LNCaP clone FGC (cell line): ENCODE results near the genes MBOAT2 and TAF1B.

DNA sequence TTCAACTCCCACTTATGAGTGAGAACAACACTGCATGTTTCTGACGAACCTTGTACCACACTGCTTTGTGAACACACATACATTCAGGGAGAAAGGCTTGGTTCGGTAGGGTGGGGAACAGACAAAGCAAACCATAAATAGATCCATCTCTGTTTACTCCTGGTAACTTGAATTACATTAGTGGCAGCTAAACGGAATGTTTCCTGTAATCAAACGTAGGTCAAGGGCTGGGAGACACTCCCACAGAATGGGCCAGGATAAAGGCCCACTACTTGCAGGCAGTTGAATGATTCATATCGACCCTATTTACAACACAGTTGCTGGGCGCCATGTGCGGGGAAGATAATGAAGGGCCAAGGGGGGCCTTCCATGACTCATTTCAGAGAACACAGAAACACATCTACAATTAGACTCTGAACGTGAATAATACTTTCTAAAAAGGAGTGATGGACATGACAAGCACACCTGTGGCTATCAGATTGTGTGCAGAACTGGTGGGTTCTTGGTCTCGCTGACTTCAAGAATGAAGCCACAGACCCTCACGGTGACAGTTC, 56.8 kb upstream of the KIDINS220 start:
- RRBS, 2 experiments, result no CpG with 5 or more reads among the region's 10 CpGs

- RRBS, 2 experiments, result no CpG with 5 or more reads among the region's 3 CpGs
Measured at GRCh38 chr2:8982502-8983105, 20.9 kb downstream of the MBOAT2 start.

- RRBS, 2 experiments, result 1% methylated on average over 38 to 44 of the region's 104 CpGs
Measured at GRCh38 chr2:9003515-9004249, at the start of gene MBOAT2. TSS of gene MBOAT2 (minus strand) at chr2:9003684.

GRCh38 chr2:9212656-9213387, 6.2 kb downstream of the ASAP2 start:
- RRBS, 2 experiments, result 73 to 79% methylated on average over 6 of the region's 19 CpGs

- RRBS, 2 experiments, result no CpG with 5 or more reads among the region's 18 CpGs
Measured at GRCh38 chr2:9262489-9263368, 56.1 kb downstream of the ASAP2 start.

GRCh38 chr2:9296798-9297504, 90.3 kb downstream of the ASAP2 start:
- RRBS, 2 experiments, result no CpG with 5 or more reads among the region's 11 CpGs

- RRBS, 2 experiments, result no CpG with 5 or more reads among the region's 28 CpGs
Measured at GRCh38 chr2:9374473-9375105, 48.7 kb downstream of the ITGB1BP1 start.

DNA sequence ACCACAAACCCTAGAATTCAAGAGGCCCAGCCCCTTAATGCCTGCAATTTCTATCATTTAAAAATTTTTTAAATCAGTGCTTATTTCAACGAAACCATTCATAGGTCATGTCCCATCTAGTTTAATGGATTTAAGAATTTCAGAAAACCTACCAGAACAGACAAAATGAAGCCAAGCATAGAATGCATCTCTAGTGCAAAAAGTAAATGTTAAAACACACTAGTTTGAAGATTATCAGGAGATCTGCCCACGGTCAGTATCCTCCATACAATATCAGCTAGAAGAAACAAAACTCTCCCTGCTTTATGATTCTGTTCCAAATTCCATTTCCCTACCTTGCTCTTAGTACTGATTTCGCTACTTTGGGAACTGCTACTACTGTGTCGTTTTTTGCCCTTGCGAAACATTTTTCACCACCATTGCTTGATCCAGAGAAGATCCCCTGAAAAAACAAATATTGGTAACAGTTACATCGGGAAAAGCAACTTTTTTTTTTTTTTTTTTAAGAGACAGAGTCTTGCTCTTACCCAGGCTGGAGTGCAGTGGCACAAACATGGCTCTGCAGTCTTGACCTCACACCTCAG, 4.9 kb downstream of the ITGB1BP1 start:
- RRBS, 2 experiments, result no CpG with 5 or more reads among the region's 6 CpGs

- RRBS, 2 experiments, result no CpG with 5 or more reads among the region's 4 CpGs
Measured at GRCh38 chr2:9548248-9549055, 7.2 kb downstream of the ADAM17 start.

DNA sequence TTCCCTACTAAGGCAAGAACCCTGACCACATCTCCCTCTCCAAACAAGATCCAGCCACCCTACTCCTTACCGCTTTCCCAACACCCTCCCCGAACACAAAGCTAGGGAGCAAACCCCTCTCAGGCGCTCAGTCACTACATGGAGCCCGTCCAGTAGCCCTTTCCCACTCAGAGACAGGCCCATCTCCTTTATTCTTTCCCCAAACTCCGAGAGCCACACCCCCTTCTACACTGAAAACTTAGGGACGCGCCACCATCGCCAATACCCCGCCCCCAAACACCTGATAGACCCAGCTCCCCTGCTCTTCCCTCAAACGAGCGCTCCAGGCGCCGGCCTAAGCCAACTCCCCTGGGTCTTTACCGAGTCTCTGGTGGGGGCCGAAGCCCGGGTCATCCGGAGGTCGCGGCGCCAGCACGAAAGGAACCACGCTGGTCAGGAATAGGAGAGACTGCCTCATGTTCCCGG, 449 bp downstream of the ADAM17 start:
- RRBS, 2 experiments, result under 1 to 1% methylated on average over 11 of the region's 23 CpGs

GRCh38 chr2:9559299-9559444, 3.5 kb upstream of the ADAM17 start:
- RRBS, 2 experiments, result no CpG with 5 or more reads among the region's 1 CpG

- RRBS, 2 experiments, result no CpG with 5 or more reads among the region's 7 CpGs
Measured at GRCh38 chr2:9712288-9712487, 81.4 kb upstream of the YWHAQ start.

- RRBS, 2 experiments, result no CpG with 5 or more reads among the region's 11 CpGs
Measured at GRCh38 chr2:9771478-9772138, 71.7 kb upstream of the TAF1B start.

DNA sequence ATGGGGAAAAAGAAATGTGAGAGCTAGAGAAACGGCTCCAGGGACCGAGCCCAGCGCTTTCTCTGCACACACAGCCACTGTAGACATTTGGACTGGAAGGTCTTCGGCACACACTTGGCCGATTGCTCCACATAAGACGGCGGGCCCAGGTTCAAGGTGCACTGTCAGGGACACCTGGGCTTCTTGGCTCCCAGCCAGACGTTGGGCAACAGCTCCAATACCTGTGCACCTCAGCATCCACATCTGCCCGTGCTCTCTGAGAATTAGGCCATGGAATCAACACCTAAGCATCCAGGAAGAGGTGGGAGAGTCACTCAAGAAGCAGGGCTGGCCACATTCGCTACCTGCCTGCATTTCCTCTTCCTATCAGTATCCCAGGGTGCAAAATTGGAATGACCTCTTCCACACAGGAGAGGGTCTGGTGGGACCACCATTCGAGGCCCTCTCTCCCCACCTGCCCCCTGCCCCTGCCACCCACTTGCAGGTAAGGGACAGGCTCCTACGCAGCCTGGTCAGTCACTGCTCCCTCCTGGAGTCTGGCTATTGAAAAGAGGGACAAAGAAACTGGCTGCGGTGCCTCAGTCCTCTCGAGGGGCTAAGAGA, 40.1 kb upstream of the TAF1B start:
- RRBS, 2 experiments, result no CpG with 5 or more reads among the region's 14 CpGs

DNA sequence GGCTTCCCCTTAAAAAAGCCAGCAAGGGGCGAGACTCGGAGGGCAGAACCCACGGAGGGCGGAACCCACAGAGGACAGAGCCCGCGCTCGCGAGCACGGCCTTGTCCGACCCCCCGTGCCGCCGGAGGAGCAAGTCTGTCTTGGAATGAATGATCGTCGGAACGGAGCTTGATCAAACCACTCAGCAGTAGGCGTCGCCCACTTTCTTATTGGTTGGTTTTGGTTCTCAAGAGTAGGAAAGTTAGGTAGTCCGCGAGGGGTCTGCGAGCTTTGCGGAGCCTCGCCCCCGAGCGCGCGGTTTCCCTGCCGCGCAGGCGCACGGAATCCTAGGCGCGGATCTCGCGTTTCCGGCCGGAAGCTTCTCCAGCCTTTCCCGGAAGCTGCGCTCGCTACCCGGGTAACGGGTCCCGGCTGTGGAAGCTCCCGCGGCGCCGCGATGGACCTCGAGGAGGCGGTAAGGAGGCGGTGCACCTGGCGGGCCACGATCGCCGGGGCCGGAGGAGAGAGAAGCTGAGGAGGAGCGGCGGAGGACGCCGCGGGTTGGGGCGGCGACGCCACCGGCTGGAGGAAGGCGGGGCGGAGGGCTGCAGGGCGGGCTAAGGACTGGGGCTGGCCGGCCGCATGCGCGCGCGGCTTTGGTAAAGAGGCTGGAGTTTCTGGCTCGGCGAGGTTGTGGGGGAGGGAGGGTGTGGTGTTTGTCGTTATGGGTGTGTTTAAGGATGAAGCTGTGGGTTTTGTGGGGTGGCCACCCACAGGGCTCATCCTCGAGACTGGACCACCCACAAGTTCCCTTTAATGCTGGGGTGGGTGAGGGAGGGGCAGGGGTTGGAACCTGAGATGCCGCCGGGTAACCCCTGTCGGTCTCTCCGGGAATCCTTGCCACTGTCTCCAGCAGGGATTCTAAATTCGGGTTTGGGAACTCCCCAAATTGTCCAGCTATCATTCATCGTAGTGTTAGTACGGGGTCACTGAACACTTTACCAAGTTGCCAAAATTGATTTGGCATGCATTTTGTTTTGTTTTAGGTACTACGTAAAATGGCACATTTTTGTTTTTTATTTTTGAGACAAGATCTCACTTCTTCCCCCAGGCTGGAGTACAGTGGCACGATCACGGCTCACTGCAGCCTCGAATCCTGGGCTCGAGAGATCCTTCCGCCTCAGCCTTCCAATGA, at the start of gene TAF1B:
TAF1B (plus strand) TSS at position 369 of the 1,174 bp plus-strand sequence.
- RRBS, 2 experiments, result 1 to 2% methylated on average over 25 of the region's 91 CpGs

DNA sequence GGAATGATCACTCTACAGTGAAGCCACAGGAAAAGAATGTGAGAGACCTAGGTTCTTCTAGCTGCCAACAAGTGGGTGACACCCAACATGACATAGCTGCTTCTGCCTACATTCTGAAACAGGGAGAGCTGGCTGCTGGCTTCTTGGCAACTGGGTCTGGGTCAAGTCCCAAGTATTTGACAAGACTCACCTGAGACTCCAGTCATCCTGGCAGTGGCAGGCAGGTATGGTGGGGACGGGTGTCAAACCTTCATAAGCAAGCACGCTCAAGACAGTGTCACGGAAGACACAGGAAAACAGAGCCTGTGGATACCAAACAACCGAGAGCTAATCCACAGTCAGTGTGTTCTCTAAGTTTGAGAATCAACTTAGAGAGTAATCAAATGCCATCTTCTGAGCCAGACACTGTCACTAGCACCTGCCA, 7.0 kb upstream of the GRHL1 start:
- RRBS, 2 experiments, result no CpG with 5 or more reads among the region's 4 CpGs

DNA sequence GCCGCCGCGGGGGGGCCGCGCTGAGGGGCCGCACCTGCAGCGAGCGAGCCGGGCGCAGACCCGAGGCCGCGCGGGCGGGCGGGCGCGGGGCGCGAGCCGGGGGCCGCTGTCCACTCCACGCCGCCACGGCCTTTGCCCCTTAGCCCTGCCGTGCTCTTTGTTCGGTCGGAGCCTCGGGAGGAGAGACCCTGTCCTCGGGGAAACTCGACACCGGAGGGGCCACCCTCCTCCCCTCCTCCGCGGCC, 305 bp downstream of the GRHL1 start:
- RRBS, 2 experiments, result under 1% methylated on average over 28 of the region's 34 CpGs

- RRBS, 2 experiments, result no CpG with 5 or more reads among the region's 10 CpGs
Measured at GRCh38 chr2:9952870-9953635, 1.6 kb downstream of the GRHL1 start.

GRCh38 chr2:9976035-9976478, 24.6 kb downstream of the GRHL1 start:
- RRBS, 2 experiments, result no CpG with 5 or more reads among the region's 8 CpGs

DNA sequence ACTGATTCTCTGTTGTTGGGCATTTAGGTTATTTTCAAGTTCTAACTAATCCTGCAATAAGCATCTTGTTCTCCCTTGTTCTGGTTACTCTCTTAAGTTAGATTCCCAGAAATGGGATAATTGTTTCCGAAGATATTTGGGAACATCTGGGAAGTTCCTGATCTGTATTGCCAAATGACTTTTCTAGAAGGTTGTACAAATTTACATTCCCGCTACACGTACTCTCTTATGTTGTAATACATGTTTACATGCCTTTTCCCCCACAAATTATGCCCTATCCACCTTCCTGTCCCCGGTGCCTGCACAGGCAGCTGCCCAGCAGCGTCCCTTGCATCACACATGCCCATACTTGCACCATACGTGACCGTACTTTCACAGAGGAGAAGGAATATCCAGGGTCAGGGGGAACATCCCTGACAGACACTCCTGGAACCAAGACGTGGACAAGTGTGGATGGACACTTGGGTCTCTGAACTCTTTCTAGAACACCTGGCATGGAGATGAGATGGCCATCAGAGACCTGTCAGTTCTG, 24.2 kb upstream of the KLF11 start:
- RRBS, 2 experiments, result no CpG with 5 or more reads among the region's 8 CpGs